Spinal cord (tissue), 3 donors: Measurements from ENCODE around the gene DKK3.

DNA sequence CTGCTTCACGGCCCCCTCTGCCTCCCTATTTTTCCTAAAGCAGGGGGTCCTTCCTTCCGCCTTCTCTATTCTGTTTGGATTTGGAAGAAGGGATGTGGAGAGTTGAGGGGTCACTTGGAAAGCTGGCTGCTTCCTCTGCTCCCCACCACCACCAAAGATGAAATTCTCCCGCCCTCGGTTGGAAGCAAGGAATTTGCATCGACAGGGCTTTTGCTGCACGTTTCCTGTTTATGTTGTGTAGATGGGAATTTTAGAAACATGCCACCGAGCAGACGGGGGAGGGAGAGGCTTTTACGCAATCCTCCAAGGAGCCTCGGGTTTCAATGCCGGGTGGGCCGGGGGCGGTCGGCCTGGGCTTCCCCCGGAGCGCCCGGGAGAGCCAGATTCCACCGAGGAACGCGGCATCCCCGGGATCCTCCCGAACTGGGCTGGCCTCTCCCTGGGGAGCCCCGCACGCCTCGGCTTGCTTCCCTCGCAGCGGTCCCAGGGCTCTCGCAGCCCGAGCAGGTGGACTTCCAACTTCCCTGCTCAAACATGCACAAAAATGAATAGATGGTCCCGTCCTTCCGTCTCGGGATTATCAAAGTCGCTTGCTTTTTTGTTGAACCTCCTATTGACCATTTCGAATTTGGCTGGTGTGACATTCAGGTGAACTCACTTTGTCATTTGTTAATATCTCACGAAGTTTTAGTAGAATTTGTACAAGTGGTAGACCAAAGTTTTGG lies 564 bp upstream of the SBF2 start:
- PRO-cap = no peak
- RAMPAGE, long total RNA = no peak

DNA sequence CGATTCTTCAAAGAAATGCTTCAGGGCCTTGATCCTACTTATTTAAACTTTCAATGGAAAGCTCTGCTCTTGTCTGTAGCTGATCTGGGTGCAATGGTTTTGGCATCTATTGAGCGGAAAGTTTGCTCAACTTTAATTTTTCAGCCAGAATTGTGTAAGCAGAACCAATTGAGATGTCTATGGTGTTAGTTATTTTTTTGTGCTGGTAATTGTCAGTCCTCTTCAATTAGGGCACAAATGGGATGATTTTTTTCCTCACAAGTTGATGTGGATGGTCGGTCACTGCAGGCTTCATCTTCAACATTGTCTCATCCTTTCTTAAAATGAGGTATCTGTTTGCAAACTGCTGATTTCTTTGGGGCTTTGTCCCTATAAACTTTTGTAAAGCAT lies 67.5 kb downstream of the ADM start:
- PRO-cap = no peak
- RAMPAGE, long total RNA = no peak

DNA sequence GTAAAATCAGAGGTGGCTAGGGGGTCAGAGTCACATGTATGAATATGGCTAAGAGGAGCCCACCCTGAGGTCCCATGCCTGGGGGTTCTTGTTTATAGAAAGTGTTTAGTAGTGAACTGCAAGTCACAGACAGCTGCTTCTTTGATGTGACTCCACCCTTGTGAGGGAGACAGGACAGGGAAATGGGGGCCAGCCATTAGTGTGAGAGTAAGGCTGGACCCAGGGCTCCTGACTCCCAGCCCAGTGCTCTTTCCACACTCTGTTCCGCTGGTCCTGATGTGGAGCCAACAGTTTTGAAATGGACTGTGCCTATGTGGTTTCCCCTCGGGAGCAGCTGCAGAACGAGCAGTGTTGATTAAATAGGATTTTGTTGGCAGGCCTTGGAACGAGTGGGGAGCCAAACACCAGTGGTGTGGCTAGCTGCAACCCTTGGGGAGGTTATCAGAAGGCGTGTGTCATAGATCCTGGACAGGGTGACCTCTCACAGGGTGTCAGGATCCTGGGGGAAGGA lies 66.6 kb upstream of the AMPD3 start:
- PRO-cap = no peak
- RAMPAGE, long total RNA = no peak

DNA sequence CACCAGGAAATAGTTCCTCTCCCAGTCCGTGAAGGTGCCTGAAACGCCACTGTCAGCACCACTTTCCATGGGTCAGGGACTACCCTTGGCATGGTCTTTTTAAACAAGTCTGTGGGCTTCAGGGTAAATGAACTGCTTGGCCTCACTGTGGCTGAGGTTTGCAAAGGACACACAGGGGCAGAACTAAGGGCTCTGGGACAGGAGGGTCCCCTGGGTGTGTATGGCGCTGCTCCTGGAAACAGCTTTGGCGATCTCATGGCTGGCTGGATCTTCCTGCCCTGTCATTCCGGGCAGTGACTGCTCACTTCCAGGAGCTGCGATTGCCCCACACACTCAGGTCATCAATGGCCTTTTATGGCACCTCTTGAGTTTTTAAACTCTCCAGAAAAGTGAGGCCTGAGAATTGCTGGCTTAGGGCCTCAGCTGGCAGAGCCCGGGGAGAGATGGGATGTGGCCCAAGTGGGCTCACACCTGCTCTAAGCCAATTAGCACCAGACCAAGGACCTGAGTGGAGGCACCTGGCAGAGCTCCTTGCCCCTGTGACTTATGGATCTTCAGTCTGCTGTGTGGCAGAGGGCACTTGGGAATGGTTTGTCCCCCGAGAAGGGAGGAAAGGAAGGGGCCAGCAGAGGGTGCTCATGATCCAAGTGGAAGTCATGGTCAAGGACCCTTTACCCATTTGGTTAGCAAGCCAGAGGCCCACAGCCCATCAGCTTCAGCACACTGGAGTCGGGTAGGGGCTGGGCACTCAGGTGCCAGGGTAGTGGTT lies 55.7 kb upstream of the LYVE1 start:
- PRO-cap = no peak
- RAMPAGE, long total RNA = no peak

- PRO-cap = no peak
- RAMPAGE, long total RNA = no peak
Measured at GRCh38 chr11:10654302-10654700, 39.3 kb downstream of the IRAG1 start.

GRCh38 chr11:10799874-10800390 lies 8.8 kb downstream of the EIF4G2 start:
- PRO-cap = no peak
- RAMPAGE, long total RNA = no peak

DNA sequence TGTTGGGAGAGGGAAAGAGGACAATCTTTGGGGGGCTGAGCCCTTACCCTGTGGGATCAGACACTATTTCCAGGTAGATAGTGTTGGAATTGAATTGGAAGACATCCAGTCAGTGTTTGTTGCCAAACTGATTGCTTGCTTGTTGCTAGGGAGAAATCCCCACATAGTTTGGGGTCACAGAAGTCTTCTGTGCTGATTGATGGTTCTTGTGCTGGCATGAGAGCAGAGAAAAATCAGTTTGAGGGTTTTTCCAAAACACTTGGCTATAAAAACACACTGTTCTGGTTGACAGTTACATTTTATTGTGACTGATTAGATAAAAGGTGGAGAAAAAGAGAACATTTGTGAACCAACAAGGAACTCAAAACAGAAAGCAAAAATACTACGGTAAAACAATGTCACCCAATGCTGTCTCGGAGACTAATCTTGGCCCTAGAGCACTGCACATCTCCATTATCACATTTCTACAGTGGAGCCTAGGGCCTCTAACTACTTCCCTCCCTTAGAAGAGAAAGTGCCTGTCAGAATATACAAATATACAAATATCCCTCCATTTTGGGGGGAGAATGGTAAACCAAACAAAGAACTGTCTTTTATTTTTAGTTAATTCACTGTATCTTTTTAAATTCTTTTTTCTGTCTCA lies 14.5 kb upstream of the EIF4G2 start:
- PRO-cap = no peak
- RAMPAGE, long total RNA = no peak

DNA sequence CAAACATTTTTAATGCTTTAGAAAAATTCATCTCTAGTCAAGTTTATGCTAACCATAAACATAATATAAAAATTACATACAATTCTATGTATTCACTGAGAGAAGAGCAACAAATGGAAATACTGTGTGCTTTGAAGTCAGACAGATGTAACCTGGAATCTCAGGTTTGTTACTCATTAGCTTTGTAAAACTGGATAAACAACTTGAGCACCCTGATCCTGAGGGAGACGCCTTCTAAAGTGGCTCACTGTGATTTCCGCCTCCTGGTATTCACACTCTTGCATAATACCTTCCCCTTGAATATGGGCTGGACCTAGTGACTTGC lies 15.1 kb downstream of the ZBED5 start:
- PRO-cap = no peak
- RAMPAGE, long total RNA = no peak

GRCh38 chr11:10892288-10892785 lies 34.5 kb upstream of the ZBED5 start:
- PRO-cap = no peak
- RAMPAGE, long total RNA = no peak

DNA sequence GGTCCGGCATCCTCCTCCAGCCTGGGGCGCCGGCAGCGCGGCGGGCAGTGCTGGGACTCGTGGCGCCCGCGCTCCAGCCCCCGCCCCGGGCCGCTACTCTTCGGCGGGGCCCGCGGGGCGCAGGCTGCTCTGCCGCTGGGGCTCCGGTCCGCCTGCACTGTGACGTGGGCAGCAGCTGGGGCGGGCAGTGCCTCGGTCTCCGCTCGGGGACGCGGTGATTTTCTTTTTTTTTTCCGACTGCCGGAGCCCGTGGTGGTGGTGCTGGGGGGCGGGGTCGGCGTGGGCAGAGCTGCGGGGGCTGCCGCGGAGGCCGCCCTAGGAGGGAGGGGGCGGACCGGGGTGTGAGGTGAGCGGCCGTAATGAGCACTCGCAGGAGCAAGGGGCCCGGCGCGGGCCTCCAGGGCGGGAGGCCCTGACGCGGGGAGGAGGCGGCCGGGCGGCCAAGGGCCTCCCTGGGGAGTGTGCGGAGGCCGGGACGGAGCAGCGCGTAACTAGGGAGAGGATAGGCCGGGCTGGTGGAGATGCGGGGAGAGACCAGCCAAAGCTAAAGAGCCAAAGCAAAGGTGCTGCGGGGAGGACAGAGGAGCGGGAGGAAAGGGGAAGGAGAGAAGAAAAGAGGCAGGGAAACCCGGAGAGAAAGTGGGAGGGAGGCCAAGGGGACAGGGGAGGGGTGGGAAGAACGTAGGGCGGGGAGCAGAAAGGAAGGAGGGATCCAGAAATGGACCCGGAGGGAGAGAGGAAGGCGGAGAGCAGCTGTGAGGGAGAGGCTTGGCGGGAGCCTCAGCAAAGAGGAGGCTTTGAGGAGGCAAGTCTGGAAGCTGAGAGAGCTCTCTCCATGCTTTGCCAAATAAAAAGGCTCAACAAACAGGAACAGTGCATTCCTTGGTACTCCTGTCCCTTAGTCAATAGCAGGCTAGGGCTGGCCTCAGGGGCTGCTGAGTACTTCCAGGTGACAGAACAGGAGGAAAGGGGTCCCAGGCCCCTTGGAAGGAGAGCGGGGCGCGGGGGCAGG lies 73.5 kb upstream of the ZBED5 start:
- PRO-cap = no peak
- RAMPAGE, long total RNA = no peak

- PRO-cap = no peak
- RAMPAGE, long total RNA = no peak
Measured at GRCh38 chr11:11681014-11681327, 59.2 kb upstream of the GALNT18 start.

- PRO-cap = no peak
- RAMPAGE, long total RNA = no peak
Measured at GRCh38 chr11:11813221-11813802, 28.5 kb upstream of the USP47 start.

- PRO-cap = no peak
- RAMPAGE, long total RNA = no peak
Measured at GRCh38 chr11:12007639-12008820, at the start of gene DKK3. DKK3 (minus strand) TSS chr11:12008626.

DNA sequence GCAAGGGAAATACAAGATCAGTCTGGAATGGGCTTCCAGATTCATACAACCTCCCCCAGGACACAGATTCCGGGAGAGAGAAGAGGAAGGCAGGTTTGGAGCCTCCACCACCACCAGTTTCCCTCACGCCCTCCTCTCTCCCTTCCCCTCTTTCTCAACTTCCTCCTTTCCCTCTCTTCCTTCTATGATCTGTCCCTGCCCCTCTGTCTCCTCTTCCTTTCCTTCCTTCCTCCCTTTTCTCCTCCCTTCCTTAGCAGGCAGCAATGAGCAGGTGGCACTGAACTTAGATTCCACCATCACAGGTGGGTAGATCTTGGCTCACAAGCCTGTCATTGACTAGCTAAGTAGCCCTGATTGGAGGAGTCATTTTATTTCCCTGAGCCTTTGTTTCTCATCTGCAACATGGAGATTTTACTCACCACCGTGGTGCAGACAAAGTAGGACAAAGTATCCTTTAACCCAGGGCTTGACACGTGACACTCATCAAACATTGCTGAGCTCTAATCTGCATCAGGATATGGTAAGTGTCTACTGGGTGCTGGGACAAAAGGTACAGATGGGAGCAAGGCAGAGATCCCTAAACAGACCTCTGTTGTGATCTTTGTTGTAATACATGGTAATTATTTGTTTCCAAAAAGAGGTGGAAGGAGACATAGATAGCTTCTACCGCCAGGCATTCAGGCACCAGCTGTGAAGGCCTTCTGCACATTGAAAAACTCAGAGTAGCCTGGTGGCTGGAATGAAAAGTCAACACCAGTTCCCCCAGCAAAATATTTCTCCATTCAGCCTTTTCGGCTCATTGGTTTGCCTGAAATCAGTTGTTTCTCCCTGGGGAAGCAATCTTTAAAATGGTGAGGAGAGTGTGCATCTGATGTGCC lies 18.5 kb upstream of the MICAL2 start:
- PRO-cap = no peak
- RAMPAGE, long total RNA = no peak

GRCh38 chr11:12253570-12254432 lies 123.6 kb upstream of the PARVA start:
- PRO-cap = no peak
- RAMPAGE, long total RNA = no peak

- PRO-cap = no peak
- RAMPAGE, long total RNA = no peak
Measured at GRCh38 chr11:12413371-12413992, 36.1 kb downstream of the PARVA start.

- PRO-cap = no peak
- RAMPAGE, long total RNA = no peak
Measured at GRCh38 chr11:12503151-12503591, 125.8 kb downstream of the PARVA start.

DNA sequence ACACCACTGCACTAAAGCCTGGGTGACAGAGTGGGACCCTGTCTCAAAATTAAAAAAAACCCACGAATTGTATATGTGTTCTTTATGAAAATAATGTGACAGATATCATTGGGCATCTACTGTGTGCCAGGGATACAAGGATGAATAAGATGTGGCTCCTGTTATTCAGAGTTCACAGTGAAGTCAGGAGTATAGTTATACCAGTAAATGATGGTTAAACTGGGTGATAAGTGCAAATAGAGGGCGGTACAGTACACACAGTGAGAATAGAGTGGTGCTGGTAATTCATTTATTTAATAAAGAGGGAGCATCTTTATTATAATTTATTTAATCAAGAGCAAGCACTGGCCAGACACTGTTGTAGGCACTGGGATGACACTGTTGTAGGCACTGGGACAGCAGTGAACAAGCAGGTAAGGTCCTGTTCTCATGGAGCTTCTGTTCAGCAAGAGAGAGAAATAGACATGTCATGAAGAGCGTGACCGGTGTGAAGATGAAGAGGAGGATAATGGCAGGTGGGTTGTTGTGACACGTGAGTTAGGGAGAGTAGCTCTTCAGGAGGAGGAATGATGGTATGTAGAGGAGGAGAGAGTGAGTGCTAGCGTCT lies 36.2 kb downstream of the TEAD1 start:
- PRO-cap = no peak
- RAMPAGE, long total RNA = no peak

DNA sequence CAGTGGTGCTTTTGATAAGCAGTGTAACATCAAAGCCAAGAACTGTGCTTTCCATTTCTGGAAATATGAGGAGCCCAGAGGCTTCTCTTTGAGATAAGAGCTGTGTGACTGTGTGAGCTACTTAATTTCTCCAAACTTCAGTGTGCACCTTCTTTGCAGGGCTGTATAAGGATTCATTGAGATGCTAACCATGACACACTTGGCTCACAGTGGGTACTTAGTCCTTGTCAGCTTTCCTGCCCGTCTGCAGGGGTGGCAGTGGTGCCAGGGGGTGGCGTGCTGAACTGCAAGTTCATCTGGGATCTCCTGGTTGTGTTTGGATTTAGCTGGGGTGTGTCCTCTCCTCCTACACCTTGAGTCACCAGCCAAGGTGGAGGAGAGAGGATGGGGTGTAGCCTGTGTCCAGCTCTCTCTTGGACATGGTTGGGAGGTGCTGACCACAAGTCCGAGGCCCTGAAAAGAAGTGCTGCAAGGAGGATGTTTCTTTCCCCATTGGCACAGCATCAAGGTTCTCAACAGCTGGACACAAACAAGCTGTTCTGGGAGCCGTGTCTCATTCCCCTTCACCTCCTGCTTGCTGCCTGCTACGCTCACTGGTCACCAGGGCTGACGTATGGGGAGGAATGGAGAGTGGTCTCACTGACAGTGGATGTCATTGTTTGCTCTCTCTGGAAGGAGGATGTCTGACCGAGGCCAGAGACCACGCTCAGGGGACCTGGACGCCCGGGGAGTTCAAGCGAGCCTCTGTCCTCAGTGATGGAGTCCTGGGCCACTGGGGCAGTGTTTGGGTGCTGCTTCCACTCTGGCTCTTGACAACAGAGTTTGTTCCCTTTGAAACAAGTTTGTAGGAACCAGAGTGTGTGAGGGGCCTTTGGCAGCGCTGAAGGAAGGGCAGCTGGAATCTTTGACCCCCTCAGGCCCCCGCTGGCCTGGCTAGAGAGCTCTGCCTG lies 139.6 kb downstream of the TEAD1 start:
- PRO-cap = no peak
- RAMPAGE, long total RNA = no peak

- PRO-cap = no peak
- RAMPAGE, long total RNA = no peak
Measured at GRCh38 chr11:12842948-12843370, 166.2 kb upstream of the RASSF10 start.